Jejunum (tissue), 1 donor: ENCODE measurements around a stretch of chr7.

DNA sequence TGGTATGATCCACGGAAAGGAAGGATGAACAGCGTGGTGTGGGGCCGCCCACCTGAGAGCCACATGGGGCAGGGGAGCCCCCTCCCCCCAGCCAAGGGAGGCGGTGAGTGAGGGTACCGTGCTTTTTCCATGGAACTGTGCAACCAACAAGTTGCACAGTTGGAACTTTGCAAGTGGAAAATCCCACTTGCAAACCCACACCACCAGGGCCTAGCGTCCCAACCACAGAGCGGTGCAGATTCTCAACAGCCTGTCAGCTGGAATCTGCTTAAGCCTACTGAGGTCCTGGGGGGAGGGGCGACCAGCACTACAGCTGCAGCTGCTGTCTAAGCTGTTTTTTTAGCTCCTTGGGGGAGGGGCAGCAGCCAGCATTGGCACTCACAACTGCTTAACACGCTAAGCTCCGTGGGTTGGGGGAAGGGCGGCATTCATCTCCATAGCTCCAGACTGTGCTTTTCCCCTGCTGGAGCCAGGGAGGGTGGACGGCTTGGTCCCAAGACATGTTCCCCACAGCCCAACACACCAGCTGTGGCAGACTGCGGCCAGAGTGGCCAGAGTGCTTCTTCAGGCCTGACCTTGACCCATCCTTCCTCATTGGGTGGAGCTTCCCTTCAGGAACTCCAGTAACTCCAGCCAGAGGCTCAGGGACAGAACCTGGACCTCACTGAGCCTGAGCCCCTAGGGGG, 94.3 kb upstream of the IGFBP3 start:
- PRO-cap, result no peak

DNA sequence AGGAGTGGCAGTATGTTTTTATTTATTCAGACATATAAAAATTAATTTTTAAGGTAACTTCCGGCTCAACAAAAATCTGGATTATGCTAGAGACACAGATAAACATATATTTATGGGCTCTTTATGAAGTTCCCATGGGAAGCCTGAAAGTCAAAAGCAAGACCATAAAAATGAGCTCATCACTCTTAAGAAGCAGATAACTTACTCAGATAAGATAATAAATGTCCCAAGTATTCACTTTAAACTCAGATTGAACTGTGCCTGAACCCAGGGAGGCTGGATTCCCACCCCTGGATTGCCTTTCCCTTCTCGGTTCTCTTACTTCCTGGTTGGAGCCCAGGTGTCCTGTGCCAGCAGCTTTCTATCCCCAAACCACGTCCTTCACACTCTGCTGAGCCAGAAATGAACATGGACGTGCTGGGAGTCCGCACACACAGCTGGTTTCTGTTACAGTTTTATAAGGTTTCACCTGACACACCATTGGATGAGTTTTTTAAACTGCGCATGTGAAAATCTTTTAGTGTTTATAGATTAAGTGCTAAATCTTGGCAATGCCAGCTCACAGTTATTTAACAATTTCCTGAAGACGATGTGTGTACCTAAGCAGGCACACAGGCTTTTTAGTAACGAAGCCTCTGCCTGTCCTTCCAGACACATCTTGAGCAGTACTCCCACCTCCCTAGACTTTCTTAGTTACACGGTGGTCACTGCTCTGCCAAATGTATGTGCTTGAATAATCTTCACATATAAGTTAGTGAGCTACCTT, 636.3 kb upstream of the IGFBP3 start:
- PRO-cap, result no peak

- PRO-cap, result no peak
Measured at GRCh38 chr7:46759516-46759974, 822.4 kb downstream of the TNS3 start.

GRCh38 chr7:47046981-47047425, 534.9 kb downstream of the TNS3 start:
- PRO-cap, result no peak

GRCh38 chr7:47254042-47254779, 327.7 kb downstream of the TNS3 start:
- PRO-cap, result unidirectional peak, minus-strand start at chr7:47254353; unidirectional peak, minus-strand start at chr7:47254477

DNA sequence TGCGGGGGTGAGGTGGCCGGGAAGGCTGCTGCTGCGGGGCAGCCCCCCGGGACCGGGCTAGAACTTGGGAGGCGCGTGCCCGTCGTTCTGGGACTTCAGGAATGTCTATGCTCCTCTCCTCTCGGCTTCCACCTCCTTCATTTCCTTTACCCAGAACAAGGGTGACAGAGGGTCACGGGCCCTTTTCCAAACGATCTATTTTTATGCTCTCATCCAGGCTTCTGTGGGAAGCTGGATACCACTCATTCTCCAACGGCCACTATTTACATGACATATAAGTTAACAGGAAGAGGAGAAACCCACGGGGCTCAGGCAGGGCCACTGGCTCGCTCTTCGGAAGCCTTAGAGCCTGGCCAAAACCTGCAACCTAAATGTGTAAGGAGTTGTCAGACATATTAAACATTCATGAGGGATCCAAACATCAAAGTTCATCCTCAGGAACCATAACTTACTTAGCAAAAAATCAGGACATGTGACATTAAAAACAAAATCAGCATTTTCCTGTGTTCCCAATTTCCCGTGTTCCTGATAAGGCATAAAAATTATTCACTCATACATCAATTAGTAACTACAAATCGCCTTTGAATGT, 266.5 kb downstream of the TNS3 start:
- PRO-cap, result no peak

- PRO-cap, result no peak
Measured at GRCh38 chr7:47371701-47372567, 210.0 kb downstream of the TNS3 start.

DNA sequence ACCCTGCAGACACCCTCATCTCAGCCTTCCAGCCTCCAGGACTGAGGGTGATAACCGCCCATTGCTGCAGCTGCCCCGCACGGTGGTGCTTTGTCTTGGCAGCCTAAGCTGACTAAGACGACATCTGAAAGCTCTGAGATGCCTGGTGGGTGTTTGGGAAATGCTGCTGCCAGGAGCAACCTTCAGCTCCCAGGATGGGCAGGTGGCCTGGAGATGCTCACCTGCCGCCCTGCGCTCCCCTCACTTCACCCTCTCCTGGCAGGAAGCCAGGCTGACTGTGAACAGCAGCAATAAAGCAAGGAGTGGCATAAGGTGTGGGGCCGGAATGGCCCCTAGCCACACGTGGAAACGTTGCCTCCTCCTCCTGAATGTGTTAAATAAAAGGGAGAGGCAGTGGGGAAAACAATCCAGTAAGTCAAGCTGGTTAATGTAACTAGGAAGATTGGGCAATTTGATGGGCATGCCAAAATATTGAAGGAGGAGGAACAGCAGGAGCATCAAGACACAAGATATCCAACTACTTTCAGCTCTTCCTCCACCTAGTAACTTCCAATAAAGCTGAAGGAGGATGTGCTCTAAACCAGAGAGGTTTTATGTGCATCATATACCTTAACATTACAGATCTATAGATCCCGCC, 121.5 kb downstream of the TNS3 start:
- PRO-cap, result unidirectional peak, minus-strand start at position 273 of the sequence

GRCh38 chr7:47535625-47536086, 46.3 kb downstream of the TNS3 start:
- PRO-cap, result no peak

DNA sequence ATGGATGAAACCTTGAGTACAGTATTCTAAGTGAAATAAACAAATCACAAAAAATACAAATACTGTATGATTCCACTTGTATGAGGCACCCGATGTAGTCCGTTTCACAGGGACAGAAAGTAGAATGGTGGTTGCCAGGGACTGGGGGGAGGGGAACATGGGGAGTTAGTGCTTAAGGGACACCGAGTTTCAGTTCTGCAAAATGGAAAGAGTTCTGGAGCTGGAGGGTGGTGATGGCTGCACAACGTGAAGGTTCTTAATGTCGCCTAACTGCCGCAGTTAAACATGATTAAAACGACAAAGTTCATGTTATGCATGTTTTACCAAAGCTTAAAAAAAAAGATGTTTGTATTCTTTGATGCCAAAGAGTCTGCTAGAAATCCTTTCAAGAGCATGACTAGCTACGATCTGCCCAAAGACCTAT, 7.2 kb downstream of the TNS3 start:
- PRO-cap, result no peak

DNA sequence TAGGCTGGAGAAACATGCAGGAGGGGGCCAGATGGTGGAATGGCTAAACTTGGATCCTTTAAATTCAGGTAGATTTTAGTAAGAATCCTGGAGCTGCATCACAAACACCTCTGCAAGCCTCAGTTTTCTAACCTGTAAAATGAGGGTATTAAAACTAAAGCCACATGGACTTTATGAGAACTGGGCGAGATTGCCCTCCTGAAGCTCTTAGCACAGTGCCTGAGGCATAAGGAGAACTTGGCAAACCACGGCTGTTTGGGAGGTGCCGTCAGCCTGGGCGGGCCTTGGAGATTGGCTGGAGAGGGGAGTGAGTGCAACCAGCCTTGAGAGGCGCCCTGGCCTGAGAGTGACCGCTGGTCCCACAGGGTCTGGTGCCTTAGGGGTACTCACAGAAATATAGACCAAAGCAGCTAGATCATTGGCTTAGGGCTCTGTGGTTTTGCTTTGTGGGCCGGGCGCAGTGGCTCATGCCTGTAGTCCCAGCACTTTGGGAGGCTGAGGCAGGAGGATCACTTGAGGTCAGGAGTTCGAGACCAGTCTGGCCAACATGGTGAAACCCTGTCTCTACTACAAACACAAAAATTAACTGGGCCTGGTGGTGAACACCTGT, 5.5 kb upstream of the TNS3 start:
- PRO-cap, result no peak

DNA sequence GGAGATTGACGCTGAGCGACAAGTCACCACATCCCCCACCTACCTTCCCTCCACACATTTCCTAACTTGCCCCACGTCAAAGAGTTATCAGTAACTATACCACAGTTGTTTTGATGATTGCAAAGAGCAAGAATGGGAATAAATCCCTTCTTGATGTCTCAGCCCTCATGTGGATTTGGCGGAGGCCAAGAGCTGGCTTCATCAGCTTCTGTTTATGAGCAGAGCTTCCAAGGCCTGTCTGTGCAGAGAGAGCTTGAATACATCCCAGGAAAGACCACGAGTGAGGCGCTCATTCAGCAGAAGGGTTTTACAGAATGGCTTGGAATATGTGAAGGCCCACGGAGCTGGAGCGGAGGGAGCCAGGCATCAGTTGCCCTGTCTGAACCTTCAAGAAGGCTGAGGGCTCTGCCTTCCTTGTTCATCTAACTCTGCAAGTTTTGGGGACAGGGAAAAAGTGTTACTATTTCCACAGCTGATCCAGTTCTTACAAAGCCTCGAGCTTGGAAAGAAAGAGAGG, 28.2 kb upstream of the TNS3 start:
- PRO-cap, result no peak

DNA sequence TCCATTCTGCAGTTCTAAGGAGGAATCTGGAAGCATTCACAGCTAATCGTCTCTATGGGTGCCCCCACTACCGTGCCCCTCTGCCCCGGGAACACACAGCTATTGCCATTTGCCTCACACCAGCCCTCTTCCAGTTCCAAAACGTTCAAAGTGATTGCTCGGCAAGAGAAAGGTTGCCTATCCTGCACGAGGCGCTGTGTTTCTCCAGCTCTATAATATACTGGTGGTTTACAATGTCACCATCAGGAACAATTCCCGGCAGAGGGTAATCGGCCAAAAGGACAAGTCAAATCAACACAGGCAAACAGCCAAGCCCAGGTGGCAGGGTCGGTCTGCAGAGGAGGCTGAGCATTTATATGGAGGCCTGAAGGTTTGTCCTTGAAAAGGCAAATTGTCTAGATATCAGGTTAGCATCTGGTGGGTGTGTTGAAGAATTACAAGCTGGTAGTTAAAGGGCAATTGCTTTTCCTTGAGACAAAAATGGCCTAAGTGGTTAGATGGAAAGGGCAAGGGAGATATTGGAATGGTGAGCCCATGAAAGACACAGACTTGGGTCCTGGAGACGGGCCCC, 29.2 kb upstream of the TNS3 start:
- PRO-cap, result no peak

GRCh38 chr7:47783731-47784311, 164.4 kb downstream of the PKD1L1 start:
- PRO-cap, result no peak

DNA sequence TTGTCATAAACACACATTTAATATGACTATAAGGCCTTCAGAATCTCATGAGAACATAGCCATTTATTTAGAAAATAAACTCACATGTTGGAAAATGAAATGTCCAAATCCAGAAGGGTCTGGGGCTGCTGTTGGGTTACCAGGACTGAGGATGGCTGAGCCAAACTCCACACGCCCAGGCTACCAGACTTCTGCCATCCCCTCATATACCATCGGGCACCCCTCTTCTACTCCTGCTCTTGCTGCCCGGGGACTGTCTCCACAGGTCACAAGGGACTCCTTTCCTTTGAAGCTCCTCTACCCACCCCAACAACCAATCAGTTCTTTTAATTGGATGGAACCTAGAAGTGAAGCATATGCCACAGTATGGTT, 8.3 kb downstream of the HUS1 start:
- PRO-cap, result no peak

- PRO-cap, result no peak
Measured at GRCh38 chr7:48090587-48090936, 1.5 kb downstream of the UPP1 start.

GRCh38 chr7:48106740-48107321, 17.8 kb downstream of the UPP1 start:
- PRO-cap, result no peak

DNA sequence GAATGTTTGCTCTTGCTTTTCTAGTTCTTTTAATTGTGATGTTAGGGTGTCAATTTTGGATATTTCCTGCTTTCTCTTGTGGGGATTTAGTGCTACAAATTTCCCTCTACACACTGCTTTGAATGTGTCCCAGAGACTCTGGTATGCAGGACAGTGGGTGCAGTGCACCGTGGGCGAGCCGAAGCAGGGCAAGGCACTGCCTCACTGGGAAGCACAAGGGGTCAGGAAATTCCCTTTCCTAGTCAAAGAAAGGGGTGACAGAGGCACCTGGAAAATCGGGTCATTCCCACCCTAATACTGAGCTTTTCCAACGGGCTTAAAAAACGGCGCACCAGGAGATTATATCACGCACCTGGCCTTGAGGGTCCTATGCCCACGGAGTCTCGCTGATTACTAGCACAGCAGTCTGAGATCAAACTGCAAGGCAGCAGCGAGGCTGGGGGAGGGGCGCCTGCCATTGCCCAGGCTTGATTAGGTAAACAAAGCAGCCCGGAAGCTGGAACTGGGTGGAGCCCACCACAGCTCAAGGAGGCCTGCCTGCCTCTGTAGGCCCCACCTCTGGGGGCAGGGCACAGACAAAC, 107.6 kb upstream of the VWC2 start:
- PRO-cap, result no peak

GRCh38 chr7:50167540-50167985, 71.9 kb downstream of the SPATA48 start:
- PRO-cap, result no peak

- PRO-cap, result bidirectional peak, plus-strand start at chr7:50267094, minus-strand start at chr7:50266957
Measured at GRCh38 chr7:50266756-50267434, 37.6 kb upstream of the IKZF1 start.